ENCODE results near the gene MBOAT2.

- PRO-cap: no peak
- CAGE, long polyA plus RNA: no peak
These were observed 731.7 kb upstream of the ID2 start for GRCh38 chr2:7950041-7950667.

DNA sequence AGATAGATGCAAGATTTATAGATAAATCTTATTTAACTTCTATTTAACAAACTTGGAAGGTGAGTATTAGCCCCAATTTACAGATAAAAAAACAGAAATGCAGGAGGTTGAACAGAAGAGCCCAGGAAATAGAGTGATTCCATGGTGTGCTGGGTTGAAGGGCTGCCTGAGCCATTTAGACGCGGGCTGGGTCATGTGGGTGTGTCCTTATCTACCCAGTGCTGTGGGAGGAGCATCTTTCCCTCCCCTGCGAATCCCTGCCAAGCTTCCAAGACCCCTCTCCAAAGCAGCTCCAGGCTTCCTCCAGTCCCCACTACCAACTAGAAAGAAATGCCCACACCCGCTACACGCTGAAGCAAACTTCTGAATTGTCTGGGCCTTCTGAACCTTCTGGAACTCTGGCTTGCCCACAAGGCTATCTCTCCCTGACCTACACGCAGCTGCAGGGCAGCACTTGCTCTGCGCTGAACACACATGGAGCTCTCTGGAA, 562.9 kb upstream of the ID2 start:
- PRO-cap: no peak
- CAGE, long polyA plus RNA: no peak

DNA sequence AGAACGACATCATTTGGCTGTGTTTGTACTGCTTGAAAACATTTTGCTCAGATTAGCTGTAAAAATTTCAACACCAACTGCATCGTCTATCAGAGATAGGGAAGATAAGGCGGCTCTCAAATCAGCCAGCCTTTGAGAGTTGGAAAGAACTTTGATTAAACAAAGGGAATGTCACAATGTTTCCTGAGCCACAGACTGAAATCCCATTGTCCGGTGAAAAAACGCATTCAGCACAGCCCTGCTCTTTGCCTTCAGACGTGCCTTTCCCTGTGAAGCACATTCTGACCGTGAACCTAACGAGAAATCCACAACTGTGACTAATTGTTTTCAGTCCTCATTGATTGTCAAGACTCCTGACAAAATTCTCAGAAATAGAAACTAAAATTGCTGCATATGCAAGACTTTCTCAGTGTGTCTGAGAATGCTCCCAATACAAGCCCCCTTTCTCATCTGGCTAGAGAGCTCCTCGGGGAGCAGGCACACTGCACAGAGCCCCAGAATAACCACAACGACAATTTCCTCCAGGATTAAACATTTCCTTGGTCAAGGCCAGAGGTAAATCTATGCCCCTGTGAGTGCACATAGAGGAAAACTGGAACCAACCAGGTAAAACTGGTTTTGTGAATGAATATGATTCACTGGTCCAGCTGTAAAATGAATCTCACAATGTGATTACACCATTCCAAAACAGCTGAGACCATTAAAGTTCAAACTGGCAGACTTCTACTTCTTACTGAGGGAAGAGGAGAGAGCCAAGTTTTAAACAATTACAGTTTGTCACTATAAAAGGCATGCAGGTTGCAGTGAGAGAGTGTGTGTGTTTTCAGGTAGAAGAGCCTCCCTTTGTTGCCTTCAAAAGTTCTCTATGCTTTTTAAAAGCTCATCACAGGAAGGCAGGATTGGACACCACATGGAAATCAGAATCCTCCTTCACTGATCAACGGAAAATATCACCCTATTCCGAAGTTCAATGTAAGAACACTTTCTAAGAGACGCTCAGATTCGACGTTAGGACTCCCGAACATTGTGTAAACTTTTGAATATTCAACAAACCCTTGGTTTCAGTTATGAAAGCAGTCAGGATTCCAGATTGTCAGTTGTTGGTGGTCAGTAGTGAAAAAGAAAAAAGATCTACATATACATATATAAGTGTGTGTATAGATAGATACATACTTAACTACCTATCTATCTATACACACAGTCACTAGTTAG, 561.7 kb upstream of the ID2 start:
- PRO-cap: no peak
- CAGE, long polyA plus RNA: no peak

- PRO-cap: no peak
- CAGE, long polyA plus RNA: no peak
These were observed 542.6 kb upstream of the ID2 start for GRCh38 chr2:8138991-8139884.

GRCh38 chr2:8234094-8234645, 447.7 kb upstream of the ID2 start:
- PRO-cap: no peak
- CAGE, long polyA plus RNA: no peak

GRCh38 chr2:8403811-8404449, 277.9 kb upstream of the ID2 start:
- PRO-cap: no peak
- CAGE, long polyA plus RNA: no peak

GRCh38 chr2:8426684-8426973, 255.2 kb upstream of the ID2 start:
- PRO-cap: no peak
- CAGE, long polyA plus RNA: no peak

DNA sequence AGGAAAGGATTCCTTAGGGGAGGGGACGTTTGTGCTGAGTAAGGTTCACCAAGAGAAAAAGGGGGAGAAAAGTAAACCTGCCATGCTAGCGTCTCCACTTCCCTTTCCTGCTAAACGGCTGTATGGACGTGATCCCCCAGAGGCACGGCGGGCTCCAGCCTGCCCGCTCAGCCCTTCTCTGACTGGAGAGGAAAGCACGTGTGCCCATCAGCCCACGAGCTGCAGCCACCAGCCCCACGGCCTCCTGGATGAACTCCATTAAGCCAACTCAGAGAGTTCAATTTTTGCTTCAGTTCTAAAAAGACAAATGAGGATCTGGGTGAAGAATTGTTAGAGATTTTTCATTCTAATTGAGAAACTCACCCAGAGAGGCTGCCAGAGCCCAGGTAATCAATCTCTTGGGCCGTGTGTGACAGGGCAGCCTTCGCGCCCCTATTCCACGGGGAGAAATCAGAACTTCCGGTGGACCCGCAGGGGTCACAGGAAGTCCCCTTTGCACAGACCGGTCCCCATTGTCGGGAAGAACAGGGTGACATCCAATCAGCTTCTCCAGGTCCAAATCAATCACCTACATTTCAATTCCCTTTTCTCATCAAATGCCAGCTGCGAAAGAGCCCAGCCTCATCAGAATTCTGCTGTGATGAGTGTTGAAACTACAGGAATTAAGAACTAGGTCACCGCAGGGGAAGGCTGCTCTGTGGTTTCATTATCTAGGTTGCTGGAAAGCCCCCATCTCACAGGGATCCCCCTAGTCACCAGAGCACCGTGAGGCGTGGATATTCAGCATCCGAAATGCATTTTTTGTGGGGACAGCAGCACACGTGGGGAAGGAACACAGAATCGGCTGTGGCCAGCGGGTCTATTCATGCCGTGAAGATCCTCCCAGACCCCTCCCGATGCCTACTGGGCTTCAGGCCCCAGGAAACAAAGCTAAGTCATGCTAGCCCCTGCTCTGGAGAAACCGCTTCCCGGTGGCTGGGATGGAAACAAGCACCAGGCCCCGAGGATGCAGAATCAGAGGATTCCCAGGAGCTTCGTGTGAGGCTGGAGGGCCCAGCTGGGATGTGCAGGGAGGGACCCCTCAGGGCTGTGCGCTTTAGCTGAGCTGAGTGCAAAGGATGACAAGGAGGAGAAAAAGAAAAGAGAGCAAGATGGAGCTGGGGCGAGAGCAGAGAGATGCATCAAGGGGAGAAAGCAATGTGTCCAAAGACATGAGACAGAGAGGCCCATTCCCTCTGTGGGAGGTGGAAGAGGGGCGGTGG, 193.8 kb upstream of the ID2 start:
- PRO-cap: no peak
- CAGE, long polyA plus RNA: no peak

- PRO-cap: no peak
- CAGE, long polyA plus RNA: no peak
These were observed 190.6 kb upstream of the ID2 start for GRCh38 chr2:8491342-8491615.

DNA sequence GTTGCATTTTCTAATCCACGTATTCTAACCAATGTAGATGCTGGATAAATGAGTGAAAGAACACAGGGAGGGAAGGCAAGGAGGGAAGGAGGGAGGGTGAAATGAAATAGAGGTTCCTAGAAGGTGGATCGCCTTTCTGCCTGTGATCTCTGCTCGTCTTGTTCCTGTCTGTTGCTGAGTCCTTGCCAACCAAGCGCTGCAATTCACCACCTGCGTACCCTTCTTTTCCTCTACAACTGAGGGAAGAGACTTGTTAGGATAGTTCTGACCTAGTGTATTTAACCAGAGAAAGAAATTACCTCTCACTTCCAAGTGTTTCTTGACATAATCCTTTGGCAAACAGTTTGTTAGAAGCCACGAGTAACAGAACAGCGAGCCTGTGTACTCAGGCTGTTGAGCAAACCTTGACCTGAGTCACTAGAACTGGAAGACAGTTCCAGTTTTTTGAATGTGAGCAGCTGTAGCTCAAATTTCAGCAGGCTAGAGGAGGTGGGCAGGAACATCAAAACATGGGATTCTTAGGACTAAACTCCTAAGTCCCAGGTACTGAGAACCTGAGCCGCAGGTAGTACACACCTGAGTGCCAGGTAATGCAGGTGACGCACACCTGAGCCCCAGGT, 181.4 kb upstream of the ID2 start:
- PRO-cap: no peak
- CAGE, long polyA plus RNA: no peak

- PRO-cap: no peak
- CAGE, long polyA plus RNA: no peak
These were observed 141.9 kb upstream of the ID2 start for GRCh38 chr2:8539804-8540523.

- PRO-cap: no peak
- CAGE, long polyA plus RNA: no peak
These were observed 107.4 kb upstream of the ID2 start for GRCh38 chr2:8574233-8575041.

DNA sequence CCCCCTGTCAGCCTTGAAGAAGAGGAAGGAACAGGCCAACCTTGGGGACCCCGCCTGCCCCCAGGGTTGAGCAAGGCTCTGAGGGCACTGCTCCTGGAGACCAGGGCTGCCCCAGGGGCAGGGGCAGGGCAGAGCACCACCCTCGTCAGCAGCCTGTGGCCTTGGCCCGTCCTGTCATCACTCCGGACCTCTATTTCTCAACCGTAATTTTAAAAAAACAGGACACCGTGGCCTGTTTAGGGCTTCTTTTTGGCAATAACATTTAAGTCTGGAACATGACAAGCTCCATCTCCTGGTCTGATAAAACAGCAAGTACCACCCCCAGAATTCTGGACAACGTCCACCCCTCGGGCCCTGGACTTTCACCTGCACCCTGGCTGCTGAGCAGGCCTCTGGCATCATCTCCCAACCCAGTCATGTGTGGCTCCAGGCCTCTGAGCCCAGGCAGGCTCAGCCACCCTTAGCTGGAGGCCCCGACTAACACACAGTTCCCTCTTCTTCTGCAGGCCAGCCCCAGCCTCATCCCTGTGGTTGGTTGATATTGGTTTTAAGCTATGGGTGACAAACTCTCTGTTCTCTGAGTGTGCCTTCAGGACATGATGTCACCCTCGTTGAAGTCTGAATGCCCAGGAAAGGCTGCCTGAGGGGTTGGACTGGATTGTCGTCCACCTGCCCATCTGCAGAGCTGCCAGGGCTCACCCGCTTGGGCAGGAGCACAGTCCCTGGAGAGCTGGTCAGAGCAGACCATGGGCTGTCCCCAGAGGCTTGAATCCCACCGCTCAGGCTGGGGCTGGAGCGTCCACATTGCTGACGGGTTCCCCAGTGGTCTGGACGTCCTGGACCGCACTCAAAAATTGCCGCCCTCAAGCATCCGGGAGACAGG, 22.5 kb upstream of the ID2 start:
- PRO-cap: no peak
- CAGE, long polyA plus RNA: no peak

DNA sequence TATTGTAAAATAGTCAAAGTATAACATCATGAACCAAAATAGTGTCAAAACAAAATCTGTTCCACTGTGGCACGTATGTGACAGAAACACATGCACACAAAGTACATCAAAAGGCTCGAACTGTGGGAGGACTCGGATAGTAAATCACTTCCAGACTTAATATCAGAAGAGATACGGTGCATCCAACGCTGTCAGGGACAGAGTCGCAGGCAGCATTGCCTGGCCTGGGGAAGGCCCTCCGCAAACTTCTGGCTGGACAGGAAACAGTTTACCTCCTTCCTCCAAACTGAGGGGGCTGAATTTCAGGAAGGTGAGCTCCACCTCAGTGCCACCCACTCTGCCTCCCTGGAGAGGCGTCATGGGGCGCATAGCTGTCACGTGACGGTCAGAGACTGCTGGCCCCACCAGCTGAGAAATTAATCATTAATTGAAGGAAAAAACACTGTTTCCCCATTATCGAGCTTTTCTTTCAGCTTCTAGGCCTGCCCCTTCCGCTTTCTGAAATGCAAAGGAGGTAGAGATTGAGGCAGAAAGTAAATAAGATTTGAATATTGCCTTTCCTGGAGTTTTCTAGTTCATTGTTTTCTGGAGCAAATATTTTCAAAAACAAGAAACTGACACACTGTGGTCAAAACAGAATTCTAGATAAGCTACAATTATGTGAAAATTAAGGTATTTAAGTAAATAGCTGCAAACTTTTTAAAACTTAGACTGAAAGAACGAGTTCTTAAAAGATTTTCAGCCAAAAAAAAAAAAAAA, 1.6 kb upstream of the ID2 start:
- PRO-cap: no peak
- CAGE, long polyA plus RNA: no peak

GRCh38 chr2:8693332-8693602, 11.4 kb downstream of the ID2 start:
- PRO-cap: no peak
- CAGE, long polyA plus RNA: no peak

- PRO-cap: no peak
- CAGE, long polyA plus RNA: no peak
These were observed 59.9 kb upstream of the KIDINS220 start for GRCh38 chr2:8897012-8897956.

DNA sequence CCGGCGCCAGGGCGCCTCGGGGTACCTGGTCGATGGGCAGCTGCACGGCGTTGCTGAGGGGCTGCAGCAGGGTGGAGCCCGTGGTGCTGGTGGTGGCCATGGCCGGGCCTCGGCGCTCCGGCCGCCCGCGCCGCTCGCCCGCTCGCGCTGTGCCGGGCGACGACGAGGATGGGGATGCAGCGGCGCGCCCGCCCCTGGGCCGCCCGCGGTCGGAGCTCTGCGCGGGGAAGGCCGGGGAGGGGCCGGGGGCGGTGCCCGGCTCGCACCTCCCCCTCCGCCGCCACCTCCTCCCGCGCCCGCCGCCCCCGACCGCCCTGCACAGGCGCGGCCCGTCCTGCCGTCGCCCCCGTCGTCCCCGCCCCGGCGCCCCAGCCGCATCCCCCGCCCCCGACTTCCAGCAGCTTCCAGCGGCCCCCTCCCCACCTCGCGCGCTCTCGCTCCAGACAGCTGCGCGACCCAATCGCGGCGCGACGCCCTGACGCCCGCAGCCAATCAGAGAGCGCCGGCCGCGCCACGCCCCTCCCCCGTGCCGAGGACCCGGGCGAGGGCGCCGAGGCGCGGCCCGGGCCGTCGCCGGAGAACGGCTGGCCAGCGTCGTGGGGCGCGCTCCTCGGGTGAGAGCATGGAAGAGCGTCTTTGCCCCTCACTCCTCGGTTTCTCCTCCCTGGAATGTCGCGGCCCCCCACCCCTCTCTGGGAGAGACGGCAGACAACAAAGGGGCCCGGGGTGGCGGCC, at the start of gene MBOAT2:
Gene MBOAT2 (minus strand): TSS at position 170 of the 735 bp plus-strand sequence.
- PRO-cap: unidirectional peak, plus-strand start at position 579 of the sequence
- CAGE, long polyA plus RNA: no peak

- PRO-cap: no peak
- CAGE, long polyA plus RNA: no peak
These were observed 99.2 kb upstream of the ASAP2 start for GRCh38 chr2:9107202-9108078.

DNA sequence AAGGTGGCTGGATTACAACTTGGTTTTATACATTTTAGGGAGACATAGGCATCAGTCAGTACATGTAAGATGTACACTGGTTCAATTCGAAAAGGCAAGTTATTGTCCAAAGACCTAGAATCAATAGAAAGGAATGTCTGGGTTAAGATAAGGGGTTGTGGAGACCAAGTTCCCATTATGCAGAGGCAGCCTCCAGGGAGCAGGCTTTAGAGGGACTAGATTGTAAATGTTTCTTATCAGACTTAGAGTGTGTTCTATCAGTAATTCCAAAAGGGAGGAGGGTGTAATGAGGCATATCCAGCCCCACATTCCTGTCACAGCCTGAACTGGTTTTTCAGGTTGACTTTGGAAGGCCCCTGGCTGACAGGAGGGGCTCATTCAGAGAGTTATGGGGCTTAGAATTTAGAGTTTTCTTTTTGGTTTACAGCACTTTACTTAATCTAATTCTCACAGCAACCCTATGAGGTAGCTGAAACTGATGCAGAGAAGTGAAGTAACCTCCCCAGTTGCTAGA, 28.3 kb upstream of the ASAP2 start:
- PRO-cap: no peak
- CAGE, long polyA plus RNA: no peak

DNA sequence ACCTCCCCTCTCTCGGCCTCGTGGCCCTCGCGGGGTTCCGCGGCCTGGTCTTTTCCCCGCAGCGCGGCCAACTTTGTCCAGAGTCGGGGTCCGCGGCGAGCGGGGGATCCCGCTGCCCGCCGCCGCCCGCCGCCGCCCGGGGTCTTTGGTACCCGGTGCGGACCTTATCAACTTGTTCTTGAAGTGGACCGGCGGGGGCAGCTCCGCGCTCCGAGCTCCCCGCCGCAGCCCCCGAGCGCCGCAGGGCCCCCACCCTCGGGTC, 753 bp downstream of the ASAP2 start:
- PRO-cap: no peak
- CAGE, long polyA plus RNA: no peak